ENCODE measurements around the gene UNC93B1.

DNA sequence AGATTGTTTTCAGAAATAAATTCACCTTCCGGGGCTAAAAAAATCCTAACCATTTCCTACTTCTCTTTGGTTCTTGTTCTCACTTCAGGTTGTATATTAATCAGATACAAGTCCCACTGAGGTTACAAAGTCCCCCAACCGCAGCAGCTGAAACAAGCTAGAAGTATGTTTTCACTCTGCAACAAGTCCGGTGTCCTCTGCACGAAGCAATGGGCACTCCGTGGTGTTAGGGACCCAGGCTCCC, 25.6 kb upstream of the GSTP1 start:
- PRO-cap: no peak
- RAMPAGE, long total RNA, 4 experiments: no peak in any of the 4 experiments

DNA sequence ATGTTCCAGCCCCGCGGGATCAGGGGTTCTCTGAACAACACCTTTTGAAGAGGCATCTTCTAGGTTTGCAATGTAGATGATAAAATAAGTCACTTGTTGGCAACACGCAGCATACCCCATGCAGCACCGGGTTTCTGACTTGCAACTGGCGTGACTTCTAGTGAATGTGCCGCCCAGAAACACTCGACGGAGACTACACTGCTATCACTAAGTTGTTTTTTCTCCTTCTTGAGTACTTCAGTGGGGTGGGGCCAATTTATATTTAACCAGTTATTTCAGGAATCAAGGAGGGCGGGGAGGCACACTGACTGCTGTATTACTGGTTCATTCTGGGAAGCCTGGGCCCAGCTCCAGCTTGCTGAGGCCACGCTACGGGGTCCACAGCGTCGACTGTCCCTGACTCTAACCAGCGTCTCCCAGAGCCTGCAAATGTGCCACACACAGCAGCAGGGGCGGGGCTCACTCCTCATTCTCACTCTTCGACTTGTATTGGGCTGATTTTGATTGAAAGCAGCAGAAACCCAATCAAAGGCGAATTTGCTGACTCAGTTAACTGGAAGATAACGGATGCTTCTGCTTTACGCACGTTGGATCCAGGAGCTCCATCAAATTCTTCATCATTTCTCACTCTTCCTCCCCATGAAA, 25.1 kb upstream of the GSTP1 start:
- PRO-cap: no peak
- RAMPAGE, long total RNA, 4 experiments: no peak in any of the 4 experiments

- PRO-cap: no peak
- RAMPAGE, long total RNA, 4 experiments: no peak in any of the 4 experiments
These were observed 10.9 kb upstream of the GSTP1 start for GRCh38 chr11:67572645-67573272.

DNA sequence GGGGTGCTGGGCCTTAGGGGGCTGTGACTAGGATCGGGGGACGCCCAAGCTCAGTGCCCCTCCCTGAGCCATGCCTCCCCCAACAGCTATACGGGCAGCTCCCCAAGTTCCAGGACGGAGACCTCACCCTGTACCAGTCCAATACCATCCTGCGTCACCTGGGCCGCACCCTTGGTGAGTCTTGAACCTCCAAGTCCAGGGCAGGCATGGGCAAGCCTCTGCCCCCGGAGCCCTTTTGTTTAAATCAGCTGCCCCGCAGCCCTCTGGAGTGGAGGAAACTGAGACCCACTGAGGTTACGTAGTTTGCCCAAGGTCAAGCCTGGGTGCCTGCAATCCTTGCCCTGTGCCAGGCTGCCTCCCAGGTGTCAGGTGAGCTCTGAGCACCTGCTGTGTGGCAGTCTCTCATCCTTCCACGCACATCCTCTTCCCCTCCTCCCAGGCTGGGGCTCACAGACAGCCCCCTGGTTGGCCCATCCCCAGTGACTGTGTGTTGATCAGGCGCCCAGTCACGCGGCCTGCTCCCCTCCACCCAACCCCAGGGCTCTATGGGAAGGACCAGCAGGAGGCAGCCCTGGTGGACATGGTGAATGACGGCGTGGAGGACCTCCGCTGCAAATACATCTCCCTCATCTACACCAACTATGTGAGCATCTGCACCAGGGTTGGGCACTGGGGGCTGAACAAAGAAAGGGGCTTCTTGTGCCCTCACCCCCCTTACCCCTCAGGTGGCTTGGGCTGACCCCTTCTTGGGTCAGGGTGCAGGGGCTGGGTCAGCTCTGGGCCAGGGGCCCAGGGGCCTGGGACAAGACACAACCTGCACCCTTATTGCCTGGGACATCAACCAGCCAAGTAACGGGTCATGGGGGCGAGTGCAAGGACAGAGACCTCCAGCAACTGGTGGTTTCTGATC, 1.2 kb downstream of the GSTP1 start:
- PRO-cap: no peak
- RAMPAGE, long total RNA, 4 experiments: no peak in any of the 4 experiments

DNA sequence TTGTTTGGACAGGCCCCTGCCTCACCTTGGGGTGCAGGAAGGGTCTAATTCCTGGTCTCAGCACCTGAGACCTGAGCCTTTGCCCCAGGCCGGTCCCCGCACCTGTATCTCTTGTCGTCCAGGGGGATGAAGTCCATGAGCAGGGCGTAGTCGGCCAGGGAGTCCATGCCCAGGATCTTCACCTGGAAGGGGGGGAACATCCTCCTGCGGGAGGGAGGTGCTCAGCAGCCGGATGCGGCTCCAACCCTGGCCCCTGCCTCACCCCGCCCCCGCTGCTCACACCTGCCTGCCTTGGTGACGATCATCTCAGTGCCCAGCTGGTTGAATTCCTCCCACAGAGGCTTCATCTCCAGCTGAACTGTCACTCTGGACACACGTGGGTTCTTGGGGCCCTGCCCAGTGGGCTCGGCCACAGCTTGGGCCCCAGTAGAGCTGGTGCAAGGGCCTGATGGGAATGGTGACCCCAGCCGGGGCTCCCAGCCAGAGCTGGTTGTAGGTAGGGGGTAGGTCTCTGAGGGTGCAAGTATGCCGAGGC, 4.8 kb downstream of the TBX10 start:
- PRO-cap: no peak
- RAMPAGE, long total RNA, 4 experiments: no peak in any of the 4 experiments

GRCh38 chr11:68003940-68004295, at the start of gene UNC93B1:
Gene UNC93B1, minus strand, starts transcription at chr11:68004097.
- PRO-cap: bidirectional peak, plus-strand start at chr11:68004191, minus-strand start at chr11:68004125
- RAMPAGE, long total RNA, 4 experiments: start-site peak on the minus strand in 2 of 4 experiments, at chr11:68004055-68004114 at its widest, 65 to 173 reads per replicate

GRCh38 chr11:68070810-68071807, 32.3 kb downstream of the TCIRG1 start:
- PRO-cap: no peak
- RAMPAGE, long total RNA, 4 experiments: no peak in any of the 4 experiments

DNA sequence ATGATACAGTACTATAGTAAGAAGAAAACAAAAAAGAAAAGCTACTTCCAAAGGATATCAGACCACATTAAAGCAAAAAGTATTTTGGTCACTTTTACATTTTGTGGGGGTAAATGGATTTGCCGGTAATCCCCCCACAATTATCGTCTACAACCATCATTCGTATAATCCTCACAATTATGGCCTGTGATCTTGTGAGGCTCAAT, 37.1 kb downstream of the TCIRG1 start:
- PRO-cap: no peak
- RAMPAGE, long total RNA, 4 experiments: no peak in any of the 4 experiments

- PRO-cap: no peak
- RAMPAGE, long total RNA, 4 experiments: no peak in any of the 4 experiments
These were observed 16.6 kb upstream of the CHKA start for GRCh38 chr11:68137871-68138124.

DNA sequence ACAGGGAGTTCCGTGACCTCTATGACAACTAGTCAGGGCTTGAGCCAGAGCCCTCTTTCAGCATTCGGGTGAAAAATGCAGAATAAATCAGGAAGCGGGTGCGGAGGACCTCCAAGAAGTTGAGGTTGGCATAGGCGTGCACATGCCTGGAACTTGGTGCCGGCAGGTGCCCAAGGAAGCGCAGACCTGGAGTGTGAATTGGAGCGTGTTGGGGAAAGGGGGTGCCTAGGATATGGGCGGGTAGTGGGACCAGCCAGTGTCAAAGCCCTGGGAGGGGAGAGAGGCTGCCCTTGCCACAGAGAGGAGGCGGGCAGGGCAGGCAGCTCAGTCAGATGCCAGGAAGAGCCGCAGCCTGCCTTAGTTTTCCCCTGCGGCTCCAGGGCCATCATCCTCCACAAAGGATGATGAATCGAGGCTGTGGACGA, 1.6 kb upstream of the KMT5B start:
- PRO-cap: no peak
- RAMPAGE, long total RNA, 4 experiments: no peak in any of the 4 experiments

DNA sequence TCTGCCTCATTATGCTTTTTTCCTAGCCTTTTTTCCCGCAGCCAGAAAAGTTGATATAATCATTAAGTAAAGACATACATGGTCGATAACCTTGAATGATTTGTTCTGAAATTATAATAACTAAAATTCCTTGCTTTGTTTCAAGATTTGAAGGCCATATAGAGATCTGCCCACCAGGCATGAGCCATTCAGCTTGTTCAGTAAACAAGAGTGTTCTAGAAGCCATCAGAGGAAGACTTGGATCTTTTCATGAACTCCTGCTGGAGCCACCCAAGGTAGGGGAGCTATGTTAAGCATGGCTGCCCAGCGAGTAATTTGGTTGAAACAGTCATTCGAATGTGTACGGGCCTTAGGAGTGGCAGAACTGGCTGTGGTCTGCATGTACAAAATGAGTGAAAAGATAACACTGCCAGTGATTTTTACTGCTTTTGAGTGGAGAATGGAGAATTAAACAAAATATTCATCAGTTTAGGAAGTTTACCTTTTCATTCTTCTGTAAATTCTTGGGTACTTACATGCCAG, 103.7 kb downstream of the PPP6R3 start:
- PRO-cap: no peak
- RAMPAGE, long total RNA, 4 experiments: no peak in any of the 4 experiments

DNA sequence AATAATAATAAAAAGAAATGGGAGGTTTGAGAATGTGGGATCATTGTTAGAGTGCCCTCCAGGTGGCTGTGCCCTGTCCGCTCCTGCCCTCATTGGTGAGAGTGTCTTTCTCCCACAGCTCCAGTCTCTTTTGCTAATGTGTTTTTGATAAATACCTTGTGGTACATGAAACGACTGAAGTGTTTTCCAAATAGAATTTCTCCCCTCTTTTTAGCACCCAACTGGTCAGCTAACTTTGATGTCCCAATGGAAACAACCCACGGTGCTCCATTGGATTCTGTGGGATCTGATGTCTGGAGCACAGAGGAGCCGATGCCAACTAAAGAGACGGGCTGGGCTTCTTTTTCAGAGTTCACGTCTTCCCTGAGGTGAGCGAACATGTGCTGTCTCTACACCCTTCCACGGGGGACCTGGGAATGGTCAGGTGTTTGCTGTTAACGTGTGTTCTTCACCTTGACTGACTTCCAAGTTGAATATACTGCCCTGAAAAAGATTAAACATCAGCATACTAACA, 84.2 kb upstream of the GAL start:
- PRO-cap: no peak
- RAMPAGE, long total RNA, 4 experiments: no peak in any of the 4 experiments

GRCh38 chr11:68770749-68771520, 19.6 kb upstream of the TESMIN start:
- PRO-cap: no peak
- RAMPAGE, long total RNA, 4 experiments: no peak in any of the 4 experiments

GRCh38 chr11:68934563-68935132, 31.0 kb downstream of the IGHMBP2 start:
- PRO-cap: bidirectional peak, plus-strand start at chr11:68934899, minus-strand start at chr11:68934788
- RAMPAGE, long total RNA, 4 experiments: no peak in any of the 4 experiments

- PRO-cap: no peak
- RAMPAGE, long total RNA, 4 experiments: start-site peak on the minus strand in 1 of 4 experiments, at chr11:68942047-68942117 at its widest, 53 reads per replicate
These were observed 38.2 kb downstream of the IGHMBP2 start for GRCh38 chr11:68941730-68942469.

DNA sequence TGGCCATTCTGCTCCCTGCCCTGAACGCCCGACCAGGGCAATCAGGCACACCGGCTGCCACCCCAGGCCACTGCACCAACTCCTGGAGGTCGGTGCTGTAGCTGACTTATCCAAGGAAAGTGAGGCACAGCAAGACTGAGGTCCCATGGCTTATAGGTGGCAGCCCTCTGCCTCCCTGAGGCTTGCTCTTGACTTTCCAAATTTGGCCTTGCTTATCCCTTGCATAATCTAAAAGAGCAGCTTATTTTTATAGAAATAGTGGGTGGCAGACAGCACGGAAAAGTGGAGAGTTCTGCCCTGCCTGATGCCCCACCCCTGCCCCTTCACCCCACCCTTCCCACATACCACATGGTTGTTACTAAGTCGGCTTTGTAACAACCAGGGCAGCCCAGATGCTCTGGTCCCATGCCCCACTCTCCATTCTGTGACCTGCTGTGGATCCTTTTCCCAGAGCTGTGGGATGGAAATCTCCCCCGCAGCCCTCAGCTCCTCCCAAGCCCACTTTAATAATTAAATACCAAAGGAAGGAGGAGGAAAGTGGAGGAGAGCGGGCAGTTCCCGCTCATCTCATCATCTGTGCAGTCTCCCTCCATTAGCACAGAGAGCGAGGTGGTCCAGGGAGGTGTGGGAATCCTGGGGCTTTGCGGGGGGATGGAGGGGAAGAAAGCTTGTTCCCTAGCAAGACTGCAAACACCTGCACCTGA, 11.0 kb downstream of the MRGPRF start:
- PRO-cap: bidirectional peak, plus-strand start at position 391 of the sequence, minus-strand start at position 177 of the sequence
- RAMPAGE, long total RNA, 4 experiments: no peak in any of the 4 experiments

DNA sequence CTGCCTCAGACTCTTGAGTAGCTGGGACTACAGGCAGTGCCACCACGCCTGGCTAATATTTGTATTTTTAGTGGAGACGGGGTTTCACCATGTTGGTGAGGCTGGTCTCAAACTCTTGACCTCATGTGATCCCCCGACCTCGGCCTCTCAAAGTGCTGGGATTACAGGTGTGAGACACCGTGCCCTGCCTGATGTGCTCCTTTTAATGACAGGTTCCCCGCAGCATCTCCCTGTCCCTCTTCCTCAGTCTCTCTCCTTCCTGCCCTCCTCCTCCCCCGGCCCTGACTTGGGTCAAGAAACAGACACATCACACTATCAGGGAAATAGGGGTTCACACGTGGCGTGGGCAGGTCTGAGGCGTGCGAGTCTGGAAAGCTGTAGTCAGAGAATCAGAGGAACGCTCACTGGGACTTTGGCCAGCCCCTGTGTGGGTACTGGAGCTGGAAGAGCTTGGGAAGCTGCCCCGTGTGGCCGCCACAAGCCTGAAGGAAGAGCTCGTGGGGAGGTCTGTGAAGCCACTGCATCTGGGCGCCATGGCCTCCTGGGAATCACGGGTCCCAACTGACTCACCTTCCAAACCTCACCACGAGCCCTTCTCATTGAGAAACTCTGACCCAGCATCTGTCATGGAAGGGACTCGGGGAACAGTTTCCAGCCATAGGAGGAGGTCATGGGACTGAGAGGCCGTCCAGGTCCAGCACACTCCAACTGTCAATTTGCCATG, 5.7 kb upstream of the MRGPRF start:
- PRO-cap: unidirectional peak, minus-strand start at position 550 of the sequence
- RAMPAGE, long total RNA, 4 experiments: no peak in any of the 4 experiments

GRCh38 chr11:69052375-69053217, 3.9 kb downstream of the TPCN2 start:
- PRO-cap: unidirectional peak, minus-strand start at chr11:69052450
- RAMPAGE, long total RNA, 4 experiments: no peak in any of the 4 experiments

- PRO-cap: bidirectional peak, plus-strand start at chr11:69075721, minus-strand start at chr11:69075502
- RAMPAGE, long total RNA, 4 experiments: no peak in any of the 4 experiments
These were observed 26.6 kb downstream of the TPCN2 start for GRCh38 chr11:69075104-69075969.

DNA sequence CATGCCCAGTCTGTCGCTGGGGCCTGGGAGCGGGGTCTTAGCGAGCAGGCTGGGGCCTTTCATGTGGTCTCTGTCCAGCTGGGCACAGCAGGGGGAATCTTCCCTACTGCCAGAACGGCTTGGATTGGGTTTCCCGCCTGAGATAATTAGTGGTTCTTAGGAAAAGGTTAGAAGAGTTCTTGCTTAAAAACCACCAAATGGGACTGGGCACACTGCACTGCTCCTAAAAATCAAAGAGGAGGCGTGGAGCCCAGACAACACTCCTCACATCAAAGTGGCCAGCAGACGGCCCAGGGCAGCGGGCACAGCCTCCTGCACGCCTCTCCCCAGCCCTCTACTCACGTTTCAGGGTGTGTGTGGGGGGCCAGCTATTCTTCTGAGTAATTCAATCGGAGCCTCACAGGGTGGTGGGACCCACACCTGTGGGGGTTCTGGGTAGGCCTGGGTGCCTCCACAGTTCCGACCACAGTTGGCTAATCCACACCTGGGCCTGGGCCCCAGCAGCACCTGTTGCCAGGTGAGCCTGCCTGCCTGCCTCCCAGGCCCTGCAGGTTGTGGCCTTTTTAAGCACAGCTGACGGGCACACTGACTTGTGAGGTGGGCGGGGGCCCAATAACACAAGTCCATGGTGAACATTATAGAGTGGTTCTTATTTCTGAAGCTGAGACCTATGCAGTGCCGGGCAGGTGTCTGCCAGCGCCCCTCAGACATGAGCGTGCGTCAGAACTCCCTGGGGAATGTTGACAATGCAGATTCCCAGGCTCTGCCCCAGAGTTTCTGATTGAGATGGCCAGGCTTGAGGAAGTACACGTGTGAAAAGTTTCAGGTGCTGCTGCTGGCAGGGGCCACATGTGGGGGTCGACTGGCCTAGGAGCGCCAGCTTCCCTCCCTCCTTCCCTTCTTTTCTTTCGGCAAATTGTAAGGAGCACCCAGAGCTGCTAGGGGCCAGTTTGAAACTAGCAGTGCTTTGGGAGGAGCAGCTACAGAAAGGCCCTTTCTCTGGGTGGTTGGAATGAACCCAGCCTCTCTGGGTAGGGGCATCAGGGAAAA, 46.0 kb downstream of the TPCN2 start:
- PRO-cap: no peak
- RAMPAGE, long total RNA, 4 experiments: no peak in any of the 4 experiments

Measured in esophagus muscularis mucosa (tissue), 4 donors.